Ileum (tissue), 1 donor: ENCODE results near the genes SLC22A14, ACVR2B, CX3CR1 and ENTPD3.

- PRO-cap: no peak
These were observed 13.2 kb downstream of the MYD88 start for GRCh38 chr3:38151356-38152334.

DNA sequence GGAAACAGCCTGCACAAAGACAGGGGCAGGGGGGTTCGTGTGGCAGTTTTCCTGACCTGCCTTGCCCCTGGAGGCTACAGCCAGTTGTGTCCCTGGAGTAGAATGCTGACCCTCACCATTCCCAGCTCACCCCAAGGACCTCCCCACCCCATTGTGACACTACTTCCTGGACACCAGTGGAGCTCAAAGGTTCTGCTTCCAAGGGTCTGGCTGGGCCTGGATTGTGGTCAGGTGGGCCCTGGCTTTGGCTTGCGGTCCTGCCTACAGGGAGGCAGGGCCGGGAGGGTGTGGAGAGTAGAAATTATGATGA lies at the start of gene SLC22A14:
TSS of gene SLC22A14 (plus strand) at position 186 of the 310 bp plus-strand sequence.
- PRO-cap: no peak

GRCh38 chr3:38453444-38454121 lies at the start of gene ACVR2B:
TSS of gene ACVR2B (plus strand) at chr3:38453890.
- PRO-cap: bidirectional peak, plus-strand start at chr3:38453873, minus-strand start at chr3:38453704

GRCh38 chr3:38498139-38498737 lies 2.1 kb downstream of the EXOG start:
- PRO-cap: no peak

- PRO-cap: no peak
These were observed 27.8 kb downstream of the EXOG start for GRCh38 chr3:38523850-38524501.

DNA sequence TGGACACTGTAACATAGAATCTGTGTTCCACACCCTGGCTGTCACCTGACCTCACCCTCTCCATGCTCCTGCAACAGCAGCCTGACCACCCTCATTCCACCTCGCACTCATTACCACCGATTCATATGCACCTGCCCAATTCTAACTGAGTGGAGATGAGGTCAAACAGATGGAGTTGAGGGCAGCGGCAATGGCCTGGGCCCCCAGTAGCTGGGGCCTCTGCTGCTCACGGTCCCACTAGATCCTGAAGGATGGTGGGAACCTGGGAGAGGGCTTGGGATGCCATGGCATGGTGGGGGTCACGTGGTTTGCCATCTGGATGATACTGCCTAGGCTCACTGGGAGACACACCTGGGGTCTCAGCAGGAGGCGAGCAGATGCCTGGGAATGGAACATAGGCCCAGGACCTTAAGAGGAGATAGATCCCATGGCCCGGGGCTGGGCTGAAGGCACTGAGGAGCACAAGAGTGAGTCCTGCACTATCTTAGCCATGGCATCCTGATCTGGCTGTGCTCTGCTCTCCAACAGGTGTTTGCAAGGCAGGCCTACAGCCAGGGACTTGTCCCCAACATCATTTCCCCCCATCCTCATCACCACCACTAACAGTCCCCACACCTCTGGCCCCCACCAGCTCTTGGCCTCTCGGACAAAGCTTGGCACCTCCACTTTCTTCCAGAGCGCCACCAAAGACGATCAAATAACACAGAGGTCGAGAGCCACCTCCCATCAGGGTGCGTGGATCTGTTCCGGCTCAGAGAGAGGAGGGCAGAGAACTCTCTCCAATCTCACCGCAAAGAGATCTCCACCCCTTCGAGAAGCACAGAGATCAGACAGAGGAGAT lies 1.2 kb downstream of the SCN5A start:
- PRO-cap: no peak

DNA sequence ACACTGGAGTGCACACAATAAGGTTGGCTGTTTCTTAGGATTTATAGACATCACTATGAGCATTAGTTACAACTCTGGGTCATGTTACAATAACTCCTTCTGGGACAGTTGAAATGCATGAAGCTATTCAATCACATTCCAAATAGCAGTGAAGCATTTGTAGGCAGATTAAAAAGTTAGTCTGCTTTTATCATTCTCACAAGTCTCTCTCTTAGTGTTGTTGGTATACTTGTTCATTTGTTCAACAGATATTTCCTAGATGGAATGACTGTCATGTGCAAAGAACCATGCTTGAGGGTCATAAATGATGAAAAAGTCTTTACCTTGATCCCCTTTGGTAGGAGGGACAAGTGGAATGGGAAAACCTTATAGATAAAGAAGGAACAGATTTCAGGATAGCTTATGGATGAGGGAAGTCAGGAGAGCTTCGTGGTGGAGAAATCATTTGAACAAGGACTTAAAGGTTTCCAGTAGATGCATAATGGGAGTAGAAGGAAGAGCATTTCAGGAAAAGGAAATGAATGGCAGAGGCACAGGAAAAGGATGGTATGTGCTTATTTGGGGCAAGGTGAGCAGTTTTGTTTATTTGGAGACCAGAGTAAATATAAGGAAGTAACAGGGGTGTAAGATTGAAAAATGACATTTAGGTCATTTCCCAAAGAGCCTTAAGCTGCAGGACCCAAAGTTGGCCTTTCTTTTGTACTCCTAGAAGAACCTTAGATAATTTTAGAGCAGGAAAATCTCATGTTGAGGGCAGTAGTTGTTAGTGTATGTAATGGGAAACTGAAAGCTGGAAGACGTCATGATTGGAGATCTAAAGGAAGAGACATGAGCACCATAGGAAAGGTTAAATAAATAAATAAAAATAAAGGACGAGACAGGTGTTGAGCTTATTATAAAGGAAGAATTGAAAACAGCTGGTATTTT lies 26.9 kb downstream of the GORASP1 start:
- PRO-cap: no peak

DNA sequence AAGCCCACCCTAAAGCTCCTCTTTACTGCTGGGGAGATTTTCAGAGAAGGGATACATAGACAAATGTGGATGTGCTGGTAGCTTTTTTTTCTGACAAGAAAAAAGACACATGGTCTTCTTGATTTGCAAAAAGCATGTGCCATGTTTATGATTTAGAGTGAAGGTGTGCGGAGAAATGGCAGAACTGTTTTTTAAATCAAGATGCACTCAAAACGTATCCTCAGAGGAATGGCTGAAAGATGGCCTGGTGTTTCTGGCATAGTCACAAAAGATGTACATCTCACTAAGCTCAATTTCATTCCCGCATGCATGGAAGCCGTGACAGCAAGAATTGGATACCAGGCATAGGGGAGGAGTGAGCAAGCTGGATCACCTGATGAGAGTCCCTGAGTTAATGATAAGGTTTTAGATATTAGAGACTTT lies 13.2 kb downstream of the GORASP1 start:
- PRO-cap: no peak

DNA sequence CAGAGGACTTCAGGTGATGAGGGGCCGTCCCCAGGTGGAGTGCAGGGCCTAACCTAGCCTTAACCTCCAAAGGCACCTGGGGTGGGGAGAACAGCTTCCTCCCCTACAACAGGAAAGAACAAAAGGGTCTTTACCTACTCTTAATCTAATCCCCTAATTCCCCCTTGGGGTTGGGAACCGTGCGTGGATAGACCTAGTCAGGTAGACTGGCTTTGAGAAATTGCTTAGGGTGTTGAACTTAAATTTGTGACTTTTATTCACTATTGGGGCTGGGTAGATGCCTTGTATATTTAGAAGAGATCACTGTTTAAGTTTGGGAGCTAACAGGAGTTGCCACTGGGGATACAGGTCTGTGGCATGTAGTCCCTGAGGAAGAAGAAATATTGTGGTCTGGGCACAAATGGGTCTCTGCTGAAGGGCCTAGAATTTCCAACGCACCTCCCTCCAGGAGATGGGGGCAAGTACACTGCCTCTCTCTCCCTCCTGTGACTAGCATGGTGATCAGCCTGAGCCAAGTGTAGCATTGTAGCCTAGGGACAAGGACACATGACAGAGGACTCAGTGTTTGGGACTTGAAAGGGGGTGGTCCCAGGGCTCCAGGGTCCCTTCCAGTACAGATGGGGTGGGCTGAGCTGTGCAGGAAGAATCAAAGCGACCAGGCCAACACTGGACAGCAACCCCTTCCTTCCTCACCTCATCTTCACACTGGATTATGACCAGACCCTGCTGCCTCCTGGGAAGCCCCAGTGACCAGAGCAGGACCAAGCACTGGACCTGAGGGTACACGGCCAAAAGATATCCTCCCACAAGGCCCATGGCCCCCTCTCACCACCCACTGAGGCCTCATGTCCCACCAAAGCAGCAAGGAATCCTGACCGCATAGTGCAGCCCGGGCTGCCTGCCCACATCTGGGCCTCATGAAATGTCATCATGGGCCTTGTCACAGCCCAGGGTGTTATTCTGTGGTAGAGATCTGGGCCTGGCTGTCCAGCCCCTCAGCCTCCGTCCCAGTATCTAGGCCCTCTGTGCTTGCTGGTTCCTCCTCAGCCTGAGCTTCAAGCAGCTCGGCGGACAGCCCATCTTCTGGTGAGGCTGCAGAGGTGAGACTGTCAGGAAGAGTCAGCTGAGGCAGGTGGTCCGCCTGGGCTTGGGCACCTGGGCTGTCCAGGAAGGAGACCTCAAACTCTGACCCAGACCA lies 9.7 kb downstream of the GORASP1 start:
- PRO-cap: no peak

DNA sequence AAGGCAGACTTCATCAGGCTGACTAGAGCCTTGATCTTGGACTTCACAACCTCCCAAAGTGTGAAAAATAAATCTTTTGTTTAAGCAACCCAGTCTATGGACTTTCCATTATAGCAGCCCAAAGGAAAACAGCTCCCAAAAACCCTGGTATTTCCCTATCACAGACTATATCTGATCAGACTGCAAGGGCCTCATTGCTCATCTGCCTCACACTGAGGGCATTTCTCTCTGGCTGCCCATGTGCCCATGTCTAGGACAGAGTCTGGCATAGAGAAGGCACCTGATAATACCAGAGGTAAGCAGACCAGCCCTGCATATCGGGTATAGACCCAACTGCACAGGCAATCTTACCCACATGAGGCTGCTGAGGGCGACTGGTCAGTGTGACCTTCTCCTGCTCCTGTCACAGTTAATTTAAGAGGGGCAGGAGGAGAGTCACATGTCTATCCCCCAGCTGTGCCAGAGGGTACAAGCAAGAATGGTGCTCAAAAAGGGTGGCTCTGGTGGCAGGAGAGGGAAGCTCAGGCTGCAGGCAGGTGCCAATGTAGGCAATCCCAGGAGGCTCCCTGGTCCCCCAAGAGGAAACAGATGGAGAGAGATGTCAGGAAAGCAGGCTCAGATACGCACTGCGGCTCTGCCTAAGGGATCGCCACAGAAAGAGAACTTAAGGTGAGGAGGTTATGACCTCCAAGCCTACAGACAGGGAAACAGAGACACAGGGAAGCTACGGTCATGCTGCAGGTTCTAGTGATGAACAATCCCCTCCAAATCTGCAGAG lies 3.1 kb downstream of the CSRNP1 start:
- PRO-cap: no peak

DNA sequence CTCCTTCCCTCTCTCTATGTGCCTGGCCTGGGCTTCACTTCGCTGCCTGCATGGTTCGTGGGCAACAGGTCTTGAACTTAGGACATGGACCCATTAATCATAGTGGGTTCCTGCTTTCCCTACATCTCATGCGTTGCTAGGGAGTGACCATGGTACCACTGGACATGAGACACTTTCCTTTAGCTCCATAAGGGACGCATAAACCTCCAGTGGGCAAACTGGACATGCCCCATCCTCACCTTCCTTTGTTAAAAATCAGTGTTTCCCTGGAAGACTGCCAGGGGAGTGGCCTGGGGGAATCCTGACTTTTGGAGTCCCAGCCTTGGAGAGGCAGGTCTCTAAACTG lies 2.8 kb downstream of the XIRP1 start:
- PRO-cap: no peak

DNA sequence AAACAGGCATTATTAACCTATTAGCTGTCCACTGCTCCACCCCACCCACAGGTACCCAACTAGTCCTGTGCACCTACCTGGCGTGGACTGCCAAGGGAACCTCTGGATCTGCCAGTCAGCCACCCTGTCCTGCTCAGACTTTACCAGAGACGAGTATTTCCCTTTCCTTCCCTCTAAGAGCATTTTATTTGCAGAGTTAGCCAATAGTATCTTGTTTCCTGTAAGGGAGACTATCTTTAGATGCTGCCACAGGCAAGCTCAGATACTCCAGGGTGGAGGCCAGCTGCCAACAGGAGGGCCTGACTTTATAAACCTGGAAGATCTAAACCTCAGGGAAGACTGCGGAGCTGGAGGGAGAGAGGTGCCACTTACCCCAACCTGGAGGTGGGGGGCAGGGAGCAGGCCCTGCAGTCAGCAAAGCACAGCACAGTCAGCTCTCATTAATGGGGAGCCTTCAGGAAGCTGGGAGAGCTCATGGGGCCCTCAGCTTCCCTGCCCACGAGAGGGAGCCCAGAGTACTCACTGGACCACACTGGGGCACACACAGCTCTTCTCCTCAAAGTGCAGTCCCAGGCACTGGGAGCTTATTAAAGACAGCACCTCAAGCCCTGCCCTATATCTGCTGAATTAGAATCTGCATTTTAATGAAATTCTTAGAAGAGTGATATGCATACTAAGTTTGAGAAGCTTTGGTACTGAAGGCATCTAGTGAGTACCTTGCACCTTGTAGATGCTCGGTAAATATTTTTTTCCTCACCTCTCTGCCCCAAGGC lies at the start of gene CX3CR1:
TSS of gene CX3CR1 (minus strand) at position 160 of the 773 bp plus-strand sequence.
- PRO-cap: no peak

- PRO-cap: no peak
These were observed 1.7 kb upstream of the CX3CR1 start for GRCh38 chr3:39281478-39281984.

DNA sequence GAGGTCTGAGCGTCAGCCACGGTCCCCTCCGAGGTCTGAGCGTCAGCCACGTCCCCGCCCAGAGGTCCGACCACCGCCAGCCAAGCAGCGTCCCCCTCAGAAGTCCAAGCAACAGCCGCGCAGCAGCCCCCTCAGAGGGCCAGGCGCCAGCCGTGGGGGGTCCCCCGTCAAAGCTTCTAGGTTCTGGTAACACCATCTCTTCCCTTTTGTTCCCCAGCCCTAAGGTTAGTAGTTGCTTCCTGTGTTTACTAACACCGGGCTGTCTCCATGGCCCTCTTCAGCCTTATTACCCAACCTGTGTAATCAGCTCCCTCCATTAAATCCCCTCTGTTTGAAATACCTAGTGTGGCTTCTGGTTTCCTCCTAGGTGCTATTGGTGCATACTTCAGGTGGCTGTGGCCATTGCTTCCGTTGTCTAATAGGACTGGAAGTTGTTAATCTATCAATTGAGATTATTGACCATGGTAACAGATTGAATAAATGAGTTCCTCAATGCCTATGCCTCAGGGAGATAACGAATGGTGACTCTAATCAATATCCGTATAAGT lies 35.3 kb downstream of the MOBP start:
- PRO-cap: no peak

DNA sequence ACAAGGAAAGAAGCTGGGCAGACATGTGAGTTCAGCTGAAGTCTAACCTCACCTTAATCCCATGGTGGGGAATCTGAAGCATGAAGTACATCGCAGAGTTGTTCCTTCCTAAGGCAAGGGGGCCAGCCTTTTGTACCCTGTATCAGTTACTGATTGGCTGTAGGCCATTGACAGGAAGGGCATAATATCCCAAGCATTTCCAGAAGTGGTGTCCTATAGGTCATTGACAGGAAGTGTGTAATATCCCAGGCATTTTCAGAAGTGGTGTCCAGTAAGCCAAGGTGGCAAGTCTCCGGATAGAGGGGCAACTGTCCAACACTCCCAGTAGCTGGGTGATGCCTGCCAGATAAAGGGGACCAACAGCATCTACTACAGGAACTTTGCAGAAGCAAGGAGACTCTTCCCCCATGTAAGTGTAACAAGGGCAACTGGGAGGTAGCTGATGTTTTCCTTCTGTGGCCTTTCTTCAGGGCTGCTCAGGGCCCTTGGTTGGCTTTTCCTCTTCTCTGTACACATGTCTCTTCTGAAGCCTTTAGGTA lies 52.1 kb upstream of the MYRIP start:
- PRO-cap: no peak

GRCh38 chr3:40308616-40309611 lies 593 bp upstream of the EIF1B start:
- PRO-cap: bidirectional peak, plus-strand start at chr3:40309707, minus-strand start at chr3:40309508

- PRO-cap: no peak
These were observed at the start of gene ENTPD3 for GRCh38 chr3:40386775-40387494. TSS of gene ENTPD3 (plus strand) at chr3:40387184.

DNA sequence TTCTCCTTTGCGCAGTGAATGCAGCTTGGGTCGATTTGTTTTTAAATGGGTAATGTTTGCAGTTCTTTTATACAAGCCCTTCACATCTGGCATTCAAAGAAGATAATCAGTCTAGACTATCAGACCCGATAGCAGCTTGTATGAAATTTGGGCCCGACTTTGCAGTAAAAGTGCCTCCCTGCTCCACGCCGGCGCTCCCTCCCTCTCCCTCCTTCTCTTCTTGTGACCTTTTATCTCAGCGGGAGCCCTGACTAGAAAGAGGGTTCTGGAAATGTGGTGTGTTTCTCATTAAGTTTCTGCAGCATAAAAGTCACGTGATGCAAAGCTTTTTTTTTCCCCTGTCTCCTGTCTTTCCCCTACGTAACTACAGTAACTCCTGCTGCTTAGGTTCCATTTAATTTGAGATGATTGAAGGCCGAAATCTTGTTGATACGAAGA lies 60.1 kb downstream of the ZNF621 start:
- PRO-cap: no peak

- PRO-cap: no peak
These were observed 165.9 kb downstream of the ZNF621 start for GRCh38 chr3:40690663-40691036.

- PRO-cap: no peak
These were observed 255.6 kb downstream of the ZNF621 start for GRCh38 chr3:40780201-40780922.